Peripheral blood mononuclear cell (primary cell): Measurements from ENCODE around the genes MT2A, ARL2BP and POLR2C.

- PRO-cap, 8 experiments, result peak in 1 of 8 experiments; most common minus-strand start chr16:56384292 (in 1)
These were observed 41.3 kb downstream of the AMFR start for GRCh38 chr16:56383970-56384453.

GRCh38 chr16:56385767-56386462, 39.4 kb downstream of the AMFR start:
- PRO-cap, 8 experiments, result no peak in any of the 8 experiments

- PRO-cap, 8 experiments, result no peak in any of the 8 experiments
These were observed 16.0 kb downstream of the AMFR start for GRCh38 chr16:56409285-56409774.

DNA sequence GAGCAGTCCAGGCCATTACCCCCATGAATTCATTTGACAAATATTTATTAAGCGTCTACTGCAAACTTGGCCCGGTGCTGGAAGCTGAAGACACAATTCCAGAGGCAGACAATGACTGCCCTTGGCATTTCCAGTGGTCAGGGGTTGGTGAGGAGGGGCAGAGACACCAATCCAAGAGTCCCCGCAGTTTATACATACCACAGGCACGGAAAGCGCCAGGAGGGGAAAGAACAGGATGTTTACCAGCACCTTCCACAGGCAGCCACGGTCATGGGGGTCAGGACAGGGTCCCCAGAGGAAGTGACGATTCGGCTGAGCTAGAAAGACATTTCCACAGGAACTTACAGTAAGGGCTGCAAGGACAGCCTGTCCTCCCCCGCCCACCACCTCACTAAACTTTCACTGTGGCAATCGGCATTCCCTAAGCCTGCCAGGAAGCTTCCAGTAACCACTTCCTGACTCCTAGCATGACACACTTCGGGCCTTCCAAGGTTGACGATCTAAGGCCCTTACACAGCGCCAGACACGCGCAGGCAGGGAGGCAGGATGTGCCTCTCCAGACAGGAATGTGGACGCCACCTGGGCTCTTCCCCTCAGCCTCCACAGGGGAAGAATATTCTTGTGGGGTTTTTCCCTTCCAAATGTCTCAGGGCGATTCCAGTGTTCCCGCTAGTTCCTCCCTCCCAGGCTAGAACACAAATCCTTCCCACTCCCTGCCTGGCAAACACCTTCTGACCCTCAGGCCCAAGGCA, 1.2 kb upstream of the MT2A start:
- PRO-cap, 8 experiments, result no peak in any of the 8 experiments

DNA sequence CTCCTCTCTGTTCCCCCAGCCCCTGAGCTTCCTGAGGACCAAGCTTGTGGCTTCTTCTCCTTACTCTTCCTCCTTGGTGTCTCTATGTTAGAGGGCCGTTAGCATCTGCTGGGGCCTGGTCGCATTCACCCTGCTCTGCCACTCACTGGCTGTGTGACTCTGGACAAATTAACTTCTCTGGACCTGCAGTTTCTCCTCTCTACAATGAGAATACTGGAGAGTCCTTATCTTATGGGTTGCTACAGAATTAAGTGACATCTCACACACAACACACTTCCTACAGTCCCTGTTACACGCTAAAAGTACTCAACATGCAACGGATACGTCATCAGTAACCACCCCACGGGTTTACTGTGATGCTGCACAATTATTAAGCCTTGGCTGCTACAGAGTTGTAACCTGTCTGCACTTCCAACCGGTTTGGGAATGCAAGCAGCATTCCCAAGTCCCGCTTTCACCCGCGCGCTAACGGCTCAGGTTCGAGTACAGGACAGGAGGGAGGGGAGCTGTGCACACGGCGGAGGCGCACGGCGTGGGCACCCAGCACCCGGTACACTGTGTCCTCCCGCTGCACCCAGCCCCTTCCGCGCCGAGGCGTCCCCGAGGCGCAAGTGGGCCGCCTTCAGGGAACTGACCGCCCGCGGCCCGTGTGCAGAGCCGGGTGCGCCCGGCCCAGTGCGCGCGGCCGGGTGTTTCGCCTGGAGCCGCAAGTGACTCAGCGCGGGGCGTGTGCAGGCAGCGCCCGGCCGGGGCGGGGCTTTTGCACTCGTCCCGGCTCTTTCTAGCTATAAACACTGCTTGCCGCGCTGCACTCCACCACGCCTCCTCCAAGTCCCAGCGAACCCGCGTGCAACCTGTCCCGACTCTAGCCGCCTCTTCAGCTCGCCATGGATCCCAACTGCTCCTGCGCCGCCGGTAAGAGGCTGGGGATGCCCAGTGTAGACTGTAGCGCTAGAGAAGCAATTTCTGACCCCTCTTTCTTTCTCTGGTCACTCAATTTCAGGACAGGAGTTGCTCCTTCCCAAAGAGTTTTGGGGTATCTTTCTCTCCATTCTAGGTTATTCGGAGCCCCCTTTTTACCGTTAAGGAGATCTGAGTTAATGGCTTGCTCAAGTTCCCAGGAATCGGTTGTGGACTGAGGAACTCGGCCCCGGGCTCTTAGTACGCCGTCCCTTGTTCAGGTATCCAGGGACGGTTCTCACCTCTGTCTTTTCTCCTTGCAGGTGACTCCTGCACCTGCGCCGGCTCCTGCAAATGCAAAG, at the start of gene MT2A:
MT2A (plus strand) TSS at position 816 of the 1,262 bp plus-strand sequence.
- PRO-cap, 8 experiments, result peak in 8 of 8 experiments; most common plus-strand start position 816 of the sequence (in 5); most common minus-strand start position 613 of the sequence (in 5)

DNA sequence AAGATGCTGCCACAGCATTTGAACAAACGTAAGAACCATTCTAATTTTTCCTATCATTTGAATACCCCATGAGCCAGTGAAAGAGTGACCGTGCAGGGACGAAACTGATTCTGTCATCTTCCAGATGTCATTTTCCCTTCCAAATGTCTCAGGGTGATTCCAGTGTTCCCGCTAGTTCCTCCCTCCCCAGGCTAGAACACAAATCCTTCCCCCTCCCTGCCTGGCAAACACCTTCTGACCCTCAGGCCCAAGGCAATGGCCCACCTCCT, 2.6 kb downstream of the MT2A start:
- PRO-cap, 8 experiments, result no peak in any of the 8 experiments

DNA sequence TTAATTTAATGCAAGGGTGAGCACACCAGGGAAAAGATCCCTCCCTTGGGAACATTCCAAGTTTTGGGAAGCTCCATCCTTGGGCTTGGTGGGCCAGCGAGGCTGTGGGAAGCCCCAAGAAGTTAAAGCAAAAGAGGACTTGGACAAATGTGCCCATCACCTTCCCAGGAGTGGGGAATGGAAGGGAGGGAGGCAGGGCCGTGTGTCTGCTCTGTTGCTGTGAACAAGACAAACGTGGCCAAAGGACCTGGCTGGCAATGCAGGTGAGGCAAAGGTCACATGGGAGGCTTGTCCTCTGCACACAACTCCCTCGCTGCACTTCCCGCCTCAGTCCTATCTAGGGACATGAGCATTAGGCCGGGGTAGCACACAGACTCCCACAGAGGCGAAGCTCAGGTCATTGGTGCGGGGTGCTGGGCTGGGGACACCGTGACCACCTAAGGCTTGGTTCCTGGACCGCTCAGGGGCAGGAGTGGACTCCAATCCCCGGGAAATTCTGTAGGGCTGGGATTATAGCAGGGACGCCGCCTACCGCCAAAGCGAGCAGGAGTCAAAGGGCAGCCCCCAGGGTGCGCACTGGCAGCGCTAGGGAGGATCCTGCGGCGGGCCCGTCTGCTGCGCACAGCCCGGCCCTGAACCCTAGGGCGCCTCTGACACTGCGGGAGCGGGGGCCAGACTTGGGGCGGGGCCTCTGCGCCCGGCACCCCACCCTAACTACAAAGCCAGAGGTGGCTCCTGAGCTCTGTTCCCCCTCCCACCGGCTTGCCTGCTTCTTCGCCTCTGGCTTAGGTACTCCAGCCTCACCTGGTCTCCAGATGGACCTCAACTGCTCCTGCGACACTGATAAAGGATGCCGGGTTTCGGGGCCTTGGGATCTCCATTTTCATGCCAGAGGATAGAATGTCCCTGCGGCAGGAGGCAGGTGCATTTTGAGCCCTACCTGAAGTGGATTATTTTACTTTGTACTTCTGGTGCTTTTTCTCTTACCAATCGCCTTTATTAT, 4.0 kb upstream of the MT1B start:
- PRO-cap, 8 experiments, result no peak in any of the 8 experiments

- PRO-cap, 8 experiments, result no peak in any of the 8 experiments
These were observed 471 bp downstream of the MT1H start for GRCh38 chr16:56670025-56670544.

DNA sequence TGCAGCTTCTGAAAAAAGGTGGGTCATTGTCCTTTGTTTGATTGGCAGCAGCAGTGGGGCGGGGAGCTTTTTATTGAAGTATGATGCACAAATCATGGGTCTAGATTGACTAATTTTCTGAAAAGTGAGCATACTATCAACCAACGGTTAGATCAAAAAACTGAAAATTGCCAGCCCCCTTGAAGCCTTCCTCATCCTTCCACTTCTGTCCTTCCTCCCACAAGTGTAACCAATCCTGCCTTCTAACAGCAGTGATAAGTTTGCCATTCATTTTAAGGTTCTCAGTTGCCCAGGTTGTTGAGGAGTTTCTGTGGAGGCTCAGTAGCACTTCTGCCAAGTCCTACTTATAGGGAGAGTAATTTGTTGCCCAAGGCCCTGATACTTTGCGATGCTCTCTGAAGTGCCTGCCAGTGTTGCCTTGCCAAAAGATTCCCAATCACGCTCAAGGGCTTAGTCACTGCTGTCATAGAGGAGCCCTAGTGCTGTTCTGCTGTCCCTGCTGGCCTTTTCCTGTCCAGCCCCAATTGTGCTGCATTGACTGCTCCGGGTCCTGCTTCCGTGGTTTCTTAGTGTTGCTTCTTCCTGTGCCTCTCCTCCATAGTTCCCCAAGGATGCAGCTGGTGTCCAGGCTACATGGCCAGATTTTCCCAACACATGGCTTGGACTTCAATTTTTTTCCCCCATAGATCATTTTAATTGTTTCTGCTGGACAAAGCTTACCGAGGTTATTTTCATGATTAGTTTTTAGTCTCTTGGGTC, 13.8 kb downstream of the NUP93 start:
- PRO-cap, 8 experiments, result no peak in any of the 8 experiments

DNA sequence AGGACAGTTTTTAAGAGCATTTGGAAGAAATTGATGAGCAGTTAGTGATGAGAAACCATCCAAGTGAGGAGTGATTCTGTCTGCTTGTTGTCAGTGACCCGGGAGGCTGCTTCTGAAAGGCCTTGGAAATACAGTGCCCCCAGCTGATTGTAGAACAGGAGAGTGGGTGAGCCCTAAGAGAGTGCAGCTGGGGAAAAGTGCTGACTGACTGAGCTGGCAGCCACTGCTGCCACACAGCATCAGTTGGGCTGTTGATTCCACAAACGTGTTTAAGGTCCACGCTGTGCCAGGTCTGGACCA, 18.8 kb downstream of the NUP93 start:
- PRO-cap, 8 experiments, result no peak in any of the 8 experiments

DNA sequence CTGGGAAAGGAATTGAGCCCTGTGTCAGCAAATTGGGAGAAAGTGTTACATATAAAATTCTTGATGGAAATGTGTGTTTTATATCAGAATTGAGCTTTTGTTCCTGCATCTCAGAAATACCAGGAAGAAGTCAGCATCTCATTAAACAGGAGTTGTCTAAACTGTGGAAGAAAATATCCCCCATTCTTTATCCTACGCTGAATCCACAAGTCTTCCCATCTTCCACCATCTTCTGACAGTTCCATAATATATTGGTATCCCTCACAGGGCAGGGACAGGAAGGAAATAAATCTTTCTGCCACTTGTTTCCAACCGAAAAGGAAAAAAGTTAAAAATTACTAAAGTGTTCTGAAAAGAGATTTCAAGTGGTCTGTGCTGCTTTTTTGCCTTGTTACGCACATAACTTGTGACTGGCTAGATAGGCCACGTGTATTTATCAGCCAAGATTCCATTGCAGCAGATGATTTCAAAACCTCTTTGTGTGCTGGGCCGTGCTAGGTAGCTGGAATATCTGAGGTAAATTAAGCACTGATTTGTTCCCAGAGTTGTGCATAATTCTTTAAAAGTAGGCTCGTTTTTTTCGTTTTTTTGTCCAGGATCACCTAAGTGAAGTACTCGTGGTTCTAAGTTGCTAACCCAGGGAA, 16.6 kb upstream of the SLC12A3 start:
- PRO-cap, 8 experiments, result no peak in any of the 8 experiments

DNA sequence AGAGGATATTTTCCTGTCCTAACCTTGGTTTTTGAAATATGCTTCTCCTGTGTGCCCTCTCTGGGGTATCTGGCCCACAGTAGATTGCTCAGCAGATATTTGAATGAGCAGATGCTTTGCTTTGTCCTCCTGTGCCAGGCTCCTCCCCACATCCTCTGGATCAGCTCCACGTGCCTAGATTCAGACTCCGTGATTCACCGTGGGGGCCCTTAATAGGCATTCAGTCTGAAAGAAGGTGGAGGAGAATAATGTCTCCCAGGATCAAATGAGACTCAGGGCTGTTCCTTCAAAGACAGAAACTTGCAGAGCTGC, 16.1 kb upstream of the SLC12A3 start:
- PRO-cap, 8 experiments, result no peak in any of the 8 experiments

- PRO-cap, 8 experiments, result no peak in any of the 8 experiments
These were observed 13.9 kb upstream of the HERPUD1 start for GRCh38 chr16:56917902-56918576.

- PRO-cap, 8 experiments, result peak in 5 of 8 experiments; most common plus-strand start chr16:56939067 (in 4)
These were observed 6.9 kb downstream of the HERPUD1 start for GRCh38 chr16:56938549-56939574.

- PRO-cap, 8 experiments, result peak in 8 of 8 experiments; most common plus-strand start chr16:57245319 (in 7); most common minus-strand start chr16:57244995 (in 7)
These were observed at the start of gene ARL2BP for GRCh38 chr16:57244745-57246143. Gene ARL2BP, plus strand, starts transcription at chr16:57245259.

DNA sequence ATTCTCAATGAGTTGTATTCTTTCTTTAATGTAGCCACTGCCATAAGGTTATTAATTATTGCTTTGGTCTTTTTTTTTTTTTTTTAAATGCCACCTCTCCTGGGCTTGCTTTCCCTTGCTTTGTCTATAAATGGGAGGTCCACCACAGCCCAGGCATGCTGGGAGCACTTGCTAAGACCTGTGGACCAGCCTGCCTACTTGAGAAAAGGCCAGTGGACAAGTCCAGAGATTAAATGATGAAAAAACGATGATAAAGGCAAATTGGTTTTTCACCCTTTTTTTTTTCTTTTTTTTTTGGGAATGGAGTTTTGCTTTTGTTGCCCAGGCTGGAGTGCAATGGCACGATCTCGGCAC, 8.5 kb downstream of the ARL2BP start:
- PRO-cap, 8 experiments, result no peak in any of the 8 experiments

DNA sequence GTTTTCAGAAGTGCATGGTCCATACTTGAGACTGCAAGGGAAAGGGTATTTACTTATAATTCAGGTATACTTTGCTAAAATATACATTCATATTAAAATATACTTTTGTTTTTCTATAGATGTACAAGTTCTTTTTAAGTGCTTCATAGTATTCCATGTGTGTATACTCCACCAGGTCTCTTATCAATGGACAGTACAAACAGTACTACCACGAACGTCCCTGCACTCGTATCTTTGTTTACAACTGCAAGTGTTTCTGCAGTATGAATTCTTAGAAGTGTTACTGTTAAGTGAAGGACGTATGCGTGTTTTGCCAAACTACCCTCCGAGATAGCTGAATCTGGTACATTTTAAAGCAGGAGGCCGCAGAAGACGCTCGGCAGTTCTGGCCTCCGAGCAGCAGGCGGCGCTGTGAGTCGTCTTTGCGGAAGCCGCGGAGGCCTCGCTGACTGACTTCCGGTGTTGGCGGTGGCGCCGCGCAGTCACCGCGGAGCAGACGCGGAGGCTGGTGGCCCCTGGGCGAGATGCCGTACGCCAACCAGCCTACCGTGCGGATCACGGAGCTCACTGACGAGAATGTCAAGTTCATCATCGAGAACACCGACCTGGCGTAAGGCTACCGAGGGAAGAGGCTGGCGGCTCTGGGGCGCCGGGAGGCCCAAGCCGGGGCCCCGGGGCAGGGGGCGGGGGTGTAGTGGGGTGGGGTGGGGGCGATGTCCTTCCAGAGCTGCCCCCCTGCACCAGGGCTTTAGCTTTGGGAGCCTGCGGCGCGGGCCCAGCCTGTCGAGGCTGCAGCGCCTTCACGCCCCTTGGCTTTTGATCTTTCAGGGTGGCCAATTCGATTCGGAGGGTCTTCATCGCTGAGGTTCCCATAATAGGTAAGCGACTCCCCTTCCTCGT, at the start of gene POLR2C:
POLR2C (plus strand) TSS at position 479 of the 900 bp plus-strand sequence.
- PRO-cap, 8 experiments, result peak in 8 of 8 experiments; most common plus-strand start position 495 of the sequence (in 4); most common minus-strand start position 232 of the sequence (in 1)

- PRO-cap, 8 experiments, result no peak in any of the 8 experiments
These were observed 8.1 kb downstream of the CCDC102A start for GRCh38 chr16:57528215-57528717.

GRCh38 chr16:57621494-57622382, 6.7 kb upstream of the ADGRG1 start:
- PRO-cap, 8 experiments, result no peak in any of the 8 experiments

- PRO-cap, 8 experiments, result no peak in any of the 8 experiments
These were observed 976 bp upstream of the ADGRG1 start for GRCh38 chr16:57627368-57627940.